ENCODE data around the gene ERICH2.

GRCh38 chr2:162050351-162050735 is 23.7 kb downstream of the DPP4 start:
- RRBS, result no CpG with 5 or more reads among the region's 5 CpGs

- RRBS, result no CpG with 5 or more reads among the region's 1 CpG
Observed at GRCh38 chr2:162261653-162261941, 18.4 kb upstream of the FAP start.

GRCh38 chr2:162317642-162318371 is 677 bp downstream of the IFIH1 start:
- RRBS, result 10% methylated on average over 4 of the region's 19 CpGs

DNA sequence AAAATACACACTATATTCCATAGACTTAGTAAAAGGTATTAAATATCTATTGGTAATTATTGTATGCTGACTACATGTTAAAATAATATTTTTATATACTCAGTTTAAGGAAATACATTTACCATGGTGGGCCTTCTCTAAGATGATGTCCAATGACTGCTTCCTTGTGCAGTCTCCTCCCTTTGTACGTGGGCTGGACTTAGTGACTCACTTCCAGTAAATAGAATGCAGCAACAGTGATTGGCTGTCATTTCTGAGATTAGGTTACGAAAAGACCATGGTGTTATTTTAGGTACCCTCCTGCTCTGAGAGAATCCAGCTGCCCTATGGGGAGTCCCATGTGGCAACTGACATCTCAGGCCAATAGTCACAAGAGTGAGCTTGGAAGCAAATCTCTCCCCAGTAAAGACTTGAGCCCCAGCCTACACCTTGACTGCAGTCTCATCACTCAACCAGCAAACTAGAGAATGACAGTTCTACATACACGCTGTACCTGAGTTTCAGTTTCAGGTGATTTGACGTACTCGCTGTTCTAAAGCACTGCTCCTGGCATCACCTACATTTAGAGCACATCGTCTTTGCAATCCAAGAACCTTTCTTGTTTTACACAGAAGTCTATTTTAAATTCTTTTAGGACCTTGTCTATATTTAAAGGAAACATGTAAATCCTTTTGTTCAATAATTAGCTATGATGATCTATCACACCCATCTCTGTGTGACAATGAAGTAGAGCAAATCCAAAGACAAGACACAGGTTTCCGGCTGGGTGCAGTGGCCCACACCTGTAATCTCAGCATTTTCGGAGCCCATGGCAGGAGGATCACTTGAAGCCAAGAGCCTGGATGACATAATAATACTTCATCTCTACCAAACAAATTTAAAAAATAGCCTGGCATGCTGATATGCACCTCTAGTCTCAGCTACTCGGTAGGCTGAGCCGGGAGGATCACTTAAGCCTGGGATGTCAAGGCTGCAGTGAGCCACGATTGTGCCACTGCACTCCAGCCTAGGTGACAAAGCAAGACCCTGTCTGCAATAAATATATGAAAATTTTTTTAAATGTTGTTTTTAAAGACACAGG is 87.2 kb downstream of the COBLL1 start:
- RRBS, result no CpG with 5 or more reads among the region's 11 CpGs

DNA sequence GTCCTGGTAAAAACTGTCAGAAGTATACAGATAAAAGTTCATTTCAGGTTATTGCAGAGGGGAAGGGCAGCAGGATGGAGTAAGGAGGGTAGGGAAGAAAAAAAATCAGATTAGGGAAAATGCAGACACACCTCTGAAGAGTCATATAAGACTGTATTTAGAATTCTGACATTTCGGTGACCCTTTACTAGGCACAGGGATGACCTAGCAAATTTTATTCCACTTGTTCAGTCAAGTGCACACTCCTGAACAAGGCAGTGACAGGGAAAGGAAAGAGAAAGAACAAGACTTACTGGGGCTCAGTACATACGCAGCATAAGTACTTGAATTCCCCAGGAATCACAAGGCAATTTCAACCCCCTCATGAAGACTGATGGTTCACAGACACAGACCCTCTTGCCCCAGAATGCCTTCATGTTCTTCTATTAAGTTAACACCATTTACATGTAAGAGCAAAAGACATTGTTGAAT is 47.2 kb downstream of the COBLL1 start:
- RRBS, result no CpG with 5 or more reads among the region's 2 CpGs

GRCh38 chr2:164803982-164804561 is 37.6 kb downstream of the COBLL1 start:
- RRBS, result no CpG with 5 or more reads among the region's 2 CpGs

DNA sequence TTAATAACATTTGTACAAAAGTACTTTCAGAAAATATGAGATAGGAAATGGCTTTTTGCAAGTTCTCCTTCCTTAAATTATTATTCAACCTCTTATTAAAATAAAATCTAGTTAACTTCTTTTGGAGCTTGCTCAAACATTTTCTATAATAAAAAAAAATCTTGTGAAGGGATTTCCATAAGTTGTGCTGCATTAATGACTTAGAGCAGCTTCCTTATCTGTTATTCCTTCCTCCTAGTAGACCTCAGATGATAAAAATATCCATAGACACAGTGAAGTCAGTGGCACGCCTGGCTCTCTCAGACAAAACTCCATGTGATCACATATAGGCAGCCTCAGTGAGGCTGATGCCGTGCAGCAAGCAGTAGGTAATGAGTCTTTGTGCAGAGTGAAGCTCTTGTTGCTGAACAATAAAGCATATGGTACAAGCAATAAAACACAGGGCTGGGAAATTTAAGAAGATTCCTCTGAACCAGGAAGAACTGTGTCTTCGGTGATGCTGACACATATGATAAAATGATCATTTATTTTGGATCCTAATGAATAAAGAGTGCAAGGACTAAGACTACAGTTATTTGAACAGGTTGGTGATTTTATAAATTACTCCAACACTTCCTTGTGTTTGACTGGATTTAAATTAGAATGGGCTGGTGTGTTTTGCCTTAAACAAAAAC is 102.6 kb downstream of the CSRNP3 start:
- RRBS, result no CpG with 5 or more reads among the region's 3 CpGs

- RRBS, result no CpG with 5 or more reads among the region's 6 CpGs
Observed at GRCh38 chr2:167509529-167510227, 216.9 kb downstream of the B3GALT1 start.

GRCh38 chr2:167750727-167751182 is 458.0 kb downstream of the B3GALT1 start:
- RRBS, result no CpG with 5 or more reads among the region's 3 CpGs

GRCh38 chr2:167940826-167941619 is 306.4 kb downstream of the STK39 start:
- RRBS, result no CpG with 5 or more reads among the region's 12 CpGs

DNA sequence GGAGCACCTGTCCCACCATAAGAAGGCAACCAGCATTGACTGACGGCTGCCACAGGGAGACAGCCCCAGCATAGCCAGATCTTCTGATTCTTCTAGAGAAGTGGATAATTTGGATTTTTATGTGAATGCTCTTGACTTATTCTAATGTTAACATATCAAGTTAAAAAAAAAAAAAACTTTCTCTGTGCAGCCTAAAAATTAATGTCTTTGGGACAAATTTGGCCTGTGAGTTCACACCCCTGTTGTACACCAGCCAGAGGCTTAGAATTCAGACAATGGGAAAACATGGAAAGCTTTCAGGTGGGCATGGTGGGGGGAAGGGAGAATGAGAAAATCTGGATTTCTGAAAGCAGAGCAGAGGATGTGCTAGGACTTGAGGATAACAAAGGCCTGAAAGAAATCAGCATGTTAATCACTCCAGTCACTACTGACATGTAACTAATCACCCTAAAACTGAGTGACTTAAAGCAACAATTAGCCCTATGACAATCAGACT is 163.5 kb downstream of the STK39 start:
- RRBS, result no CpG with 5 or more reads among the region's 1 CpG

DNA sequence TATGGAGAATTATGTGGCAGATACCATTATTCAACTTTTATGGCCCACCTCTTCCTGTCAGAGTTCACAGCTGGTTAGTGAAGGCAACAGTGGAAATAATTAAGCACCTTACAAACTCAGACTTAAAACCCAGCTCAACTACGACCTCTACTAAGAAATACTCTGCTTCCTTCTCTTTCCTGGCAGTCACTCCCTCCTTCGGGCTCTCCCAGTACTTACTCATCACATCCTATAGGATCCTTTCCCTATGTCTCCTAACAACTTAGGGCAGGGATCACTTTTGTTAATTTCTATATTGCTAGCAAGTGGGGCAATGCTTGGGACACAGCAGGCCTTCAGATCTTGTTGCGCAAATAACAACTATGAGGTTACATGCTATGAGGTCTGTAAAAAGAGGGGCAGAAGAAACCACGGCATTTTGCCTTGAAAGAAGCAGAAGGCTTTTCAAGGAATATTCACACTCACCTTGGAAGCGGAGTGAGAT is 2.3 kb downstream of the STK39 start:
- RRBS, result no CpG with 5 or more reads among the region's 5 CpGs

DNA sequence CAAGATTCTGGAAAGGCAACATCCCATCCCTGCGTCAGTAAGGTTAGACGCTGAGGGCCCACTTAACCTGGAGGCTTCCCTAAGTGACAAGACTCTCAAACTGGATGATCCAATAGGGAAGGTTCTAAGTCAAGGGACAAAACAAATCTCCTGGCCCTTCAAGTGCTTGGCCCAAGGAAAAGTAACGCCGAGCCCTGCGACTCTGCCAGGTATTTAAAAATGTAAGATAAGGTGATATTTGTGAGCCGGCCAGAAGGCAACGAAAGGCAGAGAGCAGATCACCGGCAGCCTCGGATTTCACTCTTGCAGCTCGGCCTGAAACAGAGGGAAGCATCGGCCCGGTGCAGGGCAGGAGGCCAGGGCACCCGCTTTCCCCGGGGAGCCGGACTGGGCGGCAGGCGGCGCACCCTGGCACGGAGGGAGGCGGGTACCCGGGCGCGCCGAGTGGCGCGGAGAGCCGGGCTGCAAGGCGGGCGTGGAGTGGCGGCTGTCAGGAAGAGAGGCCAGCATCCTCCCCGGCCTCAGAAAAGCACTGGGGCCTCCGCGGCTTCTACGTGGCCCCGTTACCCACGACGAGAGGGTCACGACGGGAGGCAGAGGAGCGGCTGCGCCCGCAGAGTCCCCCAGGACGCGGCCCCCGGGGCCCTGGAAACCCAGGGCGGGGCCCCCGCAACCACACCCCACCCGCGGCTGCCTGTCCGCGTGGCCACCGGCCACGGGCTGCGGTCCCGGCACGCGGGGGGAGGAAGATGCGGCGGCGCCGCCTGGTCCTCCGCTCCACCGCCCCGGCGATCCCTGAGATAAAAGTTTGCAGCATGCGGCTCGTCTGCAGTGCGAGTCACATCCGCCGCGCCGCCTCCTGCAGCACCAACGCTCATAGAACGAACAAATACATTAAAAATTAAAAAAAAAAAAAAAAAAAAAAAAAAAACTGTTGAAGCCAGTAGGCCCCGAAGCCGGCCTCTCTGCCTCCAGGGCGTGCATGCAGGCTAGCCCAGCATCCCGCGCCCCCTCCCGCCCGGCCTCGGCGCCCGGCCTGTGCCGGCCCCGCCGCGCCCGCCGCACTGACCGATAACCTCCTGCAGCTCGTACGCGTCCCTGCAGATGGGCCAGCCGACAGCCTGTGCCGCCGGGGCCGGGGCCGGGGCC is 862 bp downstream of the STK39 start:
- RRBS, result 2% methylated on average over 54 of the region's 99 CpGs

DNA sequence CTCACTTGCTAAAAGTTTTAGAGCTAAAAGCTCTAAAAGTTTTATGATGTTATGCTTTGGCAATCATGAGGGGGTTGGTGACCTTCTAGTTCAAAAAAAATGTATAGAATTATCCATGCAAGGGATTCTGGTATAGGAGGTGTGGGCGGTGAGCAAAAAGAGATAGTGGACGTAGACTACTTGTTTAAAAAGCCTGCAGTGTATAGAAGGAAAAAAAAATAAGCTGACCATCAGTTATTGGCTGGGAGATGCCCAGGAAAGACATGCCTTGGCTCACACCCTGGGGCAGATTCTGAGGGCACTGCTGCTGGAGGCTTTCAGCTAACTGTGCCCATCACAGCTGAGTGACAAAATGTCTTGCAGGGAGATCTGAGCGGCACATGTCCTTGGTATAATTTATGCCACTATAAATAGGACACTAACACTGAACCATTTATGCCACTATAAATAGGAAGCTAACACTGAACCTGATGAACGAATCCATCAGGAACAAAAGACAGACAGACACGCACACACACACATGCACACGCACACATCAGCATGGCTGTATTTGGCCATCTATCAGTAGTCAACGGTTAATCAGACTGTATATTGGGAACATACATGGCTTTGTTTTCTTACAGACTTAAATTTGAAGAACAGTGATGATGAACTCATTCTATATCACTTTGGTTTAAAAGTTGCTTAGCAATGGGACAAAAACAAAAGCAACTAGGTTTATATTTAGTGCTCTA is 68.2 kb upstream of the NOSTRIN start:
- RRBS, result no CpG with 5 or more reads among the region's 7 CpGs

DNA sequence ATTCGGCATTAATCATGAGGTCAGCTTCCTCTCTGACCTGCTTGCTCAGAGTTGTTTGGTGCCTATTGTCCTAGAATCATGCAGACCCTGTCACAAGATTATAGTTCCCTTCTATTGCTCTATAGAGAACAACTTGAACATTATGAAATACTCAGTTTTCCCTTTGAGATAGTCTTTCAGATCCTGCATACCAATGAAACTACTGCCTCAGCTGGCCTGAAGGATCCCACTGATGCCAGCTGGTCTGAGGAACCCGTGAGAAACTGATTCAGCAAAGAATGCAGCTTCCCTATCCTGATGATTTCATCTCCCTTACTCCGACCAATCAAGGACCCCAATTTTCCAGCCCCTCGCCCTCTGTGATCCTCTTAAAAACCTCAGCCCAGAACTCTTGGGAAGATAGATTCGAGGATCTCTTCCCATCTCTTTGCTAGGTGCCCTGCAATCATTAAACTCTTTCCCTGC is 868 bp upstream of the BBS5 start:
- RRBS, result no CpG with 5 or more reads among the region's 5 CpGs

- RRBS, result 100% methylated on average over 1 of the region's 9 CpGs
Observed at GRCh38 chr2:169716436-169716891, 17.2 kb upstream of the KLHL23 start.

DNA sequence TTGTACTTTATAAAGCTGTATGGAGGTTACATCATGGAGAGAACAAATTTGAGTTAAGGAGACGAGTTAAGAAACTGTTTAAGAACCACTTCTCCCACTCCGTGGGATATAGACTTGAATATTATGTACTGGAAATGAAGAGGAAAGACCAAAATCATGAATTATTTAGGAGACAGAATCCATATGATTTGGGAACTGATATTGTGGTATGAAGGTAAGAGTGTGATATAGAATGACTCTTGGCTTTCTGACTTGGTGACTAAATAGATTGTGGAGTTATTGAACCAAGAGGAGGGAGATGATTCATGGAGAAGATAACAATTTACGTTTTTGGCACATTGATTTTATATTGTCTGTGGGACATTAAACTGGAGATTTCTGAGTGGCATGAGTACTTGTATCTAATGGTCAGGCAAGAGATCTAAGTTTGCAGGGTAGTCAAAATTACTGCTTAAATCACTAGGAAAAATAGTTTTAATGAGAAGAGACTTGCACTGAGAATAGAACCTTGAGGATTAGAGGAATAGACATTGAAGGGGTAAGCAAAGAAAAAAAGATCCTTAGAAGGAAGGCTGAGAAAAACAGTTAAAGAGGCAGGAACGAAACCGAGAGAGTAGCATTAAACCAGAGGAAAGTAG is 173.1 kb downstream of the UBR3 start:
- RRBS, result no CpG with 5 or more reads among the region's 5 CpGs

DNA sequence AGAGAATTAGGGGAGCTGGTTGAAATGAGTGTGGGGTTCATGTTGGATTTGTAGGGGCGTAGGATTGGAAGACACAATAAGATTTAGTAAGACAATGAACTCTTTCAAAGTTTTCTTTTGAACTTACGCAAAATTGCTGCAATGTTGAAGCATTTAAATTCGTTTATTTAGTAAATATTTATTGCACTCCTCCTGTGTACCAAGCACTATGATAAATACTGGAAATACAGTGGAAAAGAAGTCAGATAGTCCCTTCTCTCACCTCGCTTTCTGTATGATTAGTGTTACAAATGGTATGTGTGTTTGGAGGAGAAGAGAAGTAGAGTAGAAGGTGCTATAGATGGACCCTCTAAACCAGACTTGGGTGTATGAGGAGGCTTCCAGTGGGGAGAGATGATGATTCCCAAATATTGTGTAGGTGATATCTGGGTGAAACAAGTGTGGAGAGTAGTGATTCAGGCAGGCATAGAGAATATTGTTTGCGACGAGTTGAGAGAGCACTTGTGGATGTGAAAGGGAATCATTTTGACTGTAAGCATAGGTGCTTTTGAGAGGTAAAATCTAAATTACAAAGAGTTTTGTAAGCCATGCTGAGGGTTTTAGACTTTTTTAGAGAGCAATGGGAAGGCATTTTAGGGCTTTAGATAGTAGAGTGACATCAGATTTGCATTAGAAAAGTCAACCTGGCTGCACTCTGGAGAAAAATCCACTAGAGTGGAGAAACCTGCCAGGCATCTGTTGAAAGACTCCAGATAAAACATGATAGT is 92.1 kb upstream of the MYO3B start:
- RRBS, result no CpG with 5 or more reads among the region's 6 CpGs

- RRBS, result no CpG with 5 or more reads among the region's 4 CpGs
Observed at GRCh38 chr2:170221520-170222171, 43.7 kb downstream of the MYO3B start.

DNA sequence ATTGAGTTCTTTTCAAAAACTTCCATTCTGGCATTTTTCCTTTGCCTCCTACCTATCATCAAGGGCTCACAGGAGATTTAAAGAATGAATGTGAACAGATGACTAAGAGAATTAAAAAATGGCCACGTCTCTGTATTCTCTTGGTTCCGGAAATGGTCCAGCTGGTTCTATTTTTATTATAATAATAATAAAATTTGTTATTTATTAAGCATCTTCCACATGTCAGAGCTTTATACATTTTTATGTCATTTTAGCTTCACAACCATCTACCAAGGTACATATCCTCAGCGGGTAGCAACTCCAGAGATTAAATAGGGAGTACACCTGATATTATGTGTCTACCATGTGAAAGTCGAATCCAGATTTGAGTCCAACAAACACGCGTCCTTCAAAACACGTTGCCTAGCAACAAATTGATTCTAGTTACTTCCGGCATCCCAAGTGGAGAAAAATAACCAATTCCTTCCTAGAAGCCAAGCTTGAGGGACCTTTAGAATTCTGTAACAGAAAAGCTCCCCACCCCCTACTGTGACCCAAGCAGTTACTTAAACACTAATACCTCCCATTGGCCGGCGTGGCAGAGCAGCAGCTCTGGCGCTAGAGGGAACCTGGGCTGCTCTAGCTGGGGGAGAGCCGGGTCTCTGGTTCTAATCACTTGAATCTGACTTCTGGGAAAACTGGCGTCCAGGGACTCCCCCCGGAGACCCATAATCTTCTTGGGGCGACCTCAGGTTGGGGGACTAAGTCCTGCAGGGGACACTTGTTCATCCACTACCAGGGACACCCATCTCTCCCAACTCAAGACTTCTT is at the start of gene ERICH2:
Gene ERICH2, plus strand, starts transcription at position 575 of the 810 bp plus-strand sequence.
- RRBS, result 4% methylated on average over 6 of the region's 15 CpGs